ENCODE measurements around a stretch of chr10.

DNA sequence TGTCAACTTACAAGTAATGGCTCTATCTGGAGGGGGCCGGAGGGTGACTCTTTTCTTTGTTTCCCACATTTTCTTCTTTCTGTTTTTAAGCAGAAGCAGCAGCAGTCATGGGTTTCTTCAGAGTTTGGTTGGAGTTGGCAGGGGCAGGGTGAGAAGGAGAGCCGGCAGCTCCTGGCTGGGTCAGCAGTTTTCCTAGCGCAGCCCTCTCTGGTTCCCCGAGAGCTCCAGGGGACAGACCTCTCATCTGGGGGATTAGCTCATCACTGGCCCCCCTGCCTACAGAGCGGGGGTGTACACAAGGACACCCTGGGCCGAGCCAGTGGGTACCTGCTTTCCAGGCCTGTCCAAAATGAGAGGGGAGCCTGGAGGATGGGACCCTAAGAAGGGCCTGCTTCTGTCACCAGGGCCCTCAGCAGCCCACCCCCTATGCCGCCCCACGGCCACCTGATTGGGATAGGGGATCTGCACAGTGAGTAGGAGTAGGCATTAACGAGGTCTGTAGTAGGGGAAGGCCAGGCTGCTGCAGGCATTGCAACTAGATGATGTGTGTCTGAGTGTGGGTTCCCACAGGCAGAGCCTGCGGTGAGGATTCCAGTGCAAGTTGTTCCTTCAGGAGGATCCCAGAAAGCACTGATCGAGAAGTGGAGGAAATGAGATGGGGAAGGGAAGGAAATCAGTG, 122.9 kb upstream of the PPIF start:
- PRO-cap = no peak

- PRO-cap = bidirectional peak, plus-strand start at chr10:79240388, minus-strand start at chr10:79240198
Measured at GRCh38 chr10:79239911-79240671, 107.2 kb upstream of the PPIF start.

- PRO-cap = no peak
Measured at GRCh38 chr10:79307086-79307938, 40.0 kb upstream of the PPIF start.

- PRO-cap = no peak
Measured at GRCh38 chr10:79313592-79314279, 33.5 kb upstream of the PPIF start.

- PRO-cap = no peak
Measured at GRCh38 chr10:79322342-79323187, 24.7 kb upstream of the PPIF start.

DNA sequence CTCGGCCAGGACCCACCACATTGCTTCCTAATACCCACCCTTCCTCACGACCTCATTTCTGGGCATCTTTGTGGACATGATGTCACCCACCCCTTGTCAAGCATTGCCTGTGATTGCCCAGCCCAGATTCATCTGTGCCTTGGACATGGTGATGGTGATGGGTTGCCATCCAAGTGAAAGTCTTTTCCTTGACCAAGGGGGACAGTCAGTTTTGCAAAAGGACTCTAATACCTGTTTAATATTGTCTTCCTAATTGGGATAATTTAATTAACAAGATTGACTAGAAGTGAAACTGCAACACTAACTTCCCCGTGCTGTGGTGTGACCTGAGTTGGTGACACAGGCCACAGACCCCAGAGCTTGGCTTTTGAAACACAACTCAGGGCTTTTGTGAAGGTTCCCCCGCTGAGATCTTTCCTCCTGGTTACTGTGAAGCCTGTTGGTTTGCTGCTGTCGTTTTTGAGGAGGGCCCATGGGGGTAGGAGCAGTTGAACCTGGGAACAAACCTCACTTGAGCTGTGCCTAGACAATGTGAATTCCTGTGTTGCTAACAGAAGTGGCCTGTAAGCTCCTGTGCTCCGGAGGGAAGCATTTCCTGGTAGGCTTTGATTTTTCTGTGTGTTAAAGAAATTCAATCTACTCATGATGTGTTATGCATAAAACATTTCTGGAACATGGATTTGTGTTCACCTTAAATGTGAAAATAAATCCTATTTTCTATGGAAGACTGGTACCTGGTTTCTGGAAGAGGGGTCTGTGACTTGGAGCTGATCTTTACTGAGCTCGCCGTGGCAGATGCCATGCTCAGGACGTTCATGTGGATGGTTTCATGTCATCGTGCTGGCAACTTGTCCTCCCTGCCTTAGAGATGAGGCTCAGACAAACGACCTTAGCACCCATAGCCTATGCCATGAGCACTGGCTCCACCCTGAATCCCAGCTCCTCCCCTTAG, 7.0 kb downstream of the PPIF start:
- PRO-cap = no peak

DNA sequence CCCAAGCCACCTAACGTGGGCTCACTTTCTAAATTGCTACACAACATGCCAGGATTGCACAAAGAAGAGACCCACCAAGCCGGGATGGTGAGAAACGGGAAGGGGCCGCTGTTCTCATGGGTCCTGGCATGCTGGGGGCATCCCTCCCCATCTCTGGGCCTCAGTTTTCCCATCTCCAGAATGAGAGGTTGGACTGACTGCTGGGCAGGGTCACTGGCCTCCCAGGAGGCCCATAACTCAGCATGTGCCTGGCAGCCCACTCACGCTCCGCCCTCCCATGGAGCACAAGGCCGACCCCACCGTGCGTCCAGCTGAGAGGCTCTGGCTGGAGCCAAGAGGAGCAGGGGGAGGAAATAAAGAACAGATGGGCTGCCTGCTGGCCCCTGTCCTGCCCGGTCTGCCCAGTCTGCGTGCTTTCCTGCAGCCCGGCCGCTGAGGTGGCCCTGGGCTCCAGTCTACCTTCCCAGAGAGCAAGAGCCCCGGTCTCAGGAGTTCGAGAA, 43.9 kb downstream of the ZCCHC24 start:
- PRO-cap = unidirectional peak, plus-strand start at position 314 of the sequence

- PRO-cap = bidirectional peak, plus-strand start at chr10:80133420, minus-strand start at chr10:80133289
Measured at GRCh38 chr10:80132952-80133669, 581 bp downstream of the PLAC9 start.

DNA sequence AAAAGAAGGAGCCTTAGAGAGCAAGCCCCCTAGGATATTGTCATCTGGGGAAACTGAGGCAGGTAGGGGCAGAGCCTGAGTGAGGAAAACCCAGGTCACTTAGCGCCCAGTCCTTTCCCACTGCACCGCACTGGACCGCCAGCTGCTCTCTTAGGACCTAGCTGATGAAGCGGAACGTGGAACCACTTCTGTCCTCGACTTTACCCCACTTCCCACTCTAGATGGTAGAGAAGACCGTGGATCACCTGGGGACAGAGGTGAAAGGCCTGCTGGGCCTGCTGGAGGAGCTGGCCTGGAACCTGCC, 11.4 kb downstream of the PLAC9 start:
- PRO-cap = unidirectional peak, minus-strand start at position 148 of the sequence

GRCh38 chr10:80253851-80254279, 35.6 kb downstream of the MAT1A start:
- PRO-cap = no peak

GRCh38 chr10:80272690-80273494, 16.6 kb downstream of the MAT1A start:
- PRO-cap = no peak

- PRO-cap = no peak
Measured at GRCh38 chr10:80288648-80289112, 778 bp downstream of the MAT1A start.

DNA sequence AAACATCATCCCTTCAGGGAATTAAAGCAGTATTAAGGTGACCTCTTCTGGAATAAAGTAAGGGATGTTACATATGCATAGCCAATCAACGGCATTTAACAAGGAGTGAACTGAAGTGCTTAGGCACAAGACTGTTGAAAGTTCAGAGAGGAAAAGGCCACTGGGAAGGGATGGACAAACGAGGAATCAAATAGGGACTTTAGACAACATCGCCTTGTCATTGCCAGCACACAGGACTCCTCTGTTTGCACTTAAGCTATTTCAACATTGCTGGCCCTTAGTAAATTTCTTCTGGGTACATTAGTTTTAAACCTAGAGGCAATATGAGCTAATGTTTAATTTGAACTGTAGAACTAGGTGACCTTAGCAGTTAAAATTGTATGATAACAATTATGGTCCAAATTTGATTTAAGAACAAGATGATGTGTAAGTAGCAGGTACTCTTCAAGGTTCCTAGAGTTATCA, 1.4 kb upstream of the MAT1A start:
- PRO-cap = no peak

GRCh38 chr10:80322512-80323035, 33.1 kb upstream of the MAT1A start:
- PRO-cap = no peak

DNA sequence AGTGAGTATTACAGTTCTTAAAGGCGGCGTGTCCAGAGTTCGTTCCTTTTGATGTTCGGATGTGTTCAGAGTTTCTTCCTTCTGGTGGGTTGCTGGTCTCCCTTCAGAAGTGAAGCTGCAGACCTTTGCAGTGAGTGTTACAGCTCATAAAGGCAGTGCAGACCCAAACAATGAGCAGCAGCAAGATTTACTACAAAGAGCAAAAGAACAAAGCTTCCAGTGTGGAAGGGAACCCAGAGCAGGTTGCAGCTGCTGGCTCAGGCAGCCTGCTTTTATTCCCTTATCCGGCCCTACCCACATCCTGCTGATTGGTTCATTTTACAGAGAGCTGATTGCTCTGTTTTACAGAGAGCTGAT, 2.2 kb downstream of the DYDC2 start:
- PRO-cap = no peak

GRCh38 chr10:80421600-80422199, 13.3 kb downstream of the PRXL2A start:
- PRO-cap = no peak

GRCh38 chr10:80491379-80492103, 37.4 kb downstream of the TSPAN14 start:
- PRO-cap = no peak

DNA sequence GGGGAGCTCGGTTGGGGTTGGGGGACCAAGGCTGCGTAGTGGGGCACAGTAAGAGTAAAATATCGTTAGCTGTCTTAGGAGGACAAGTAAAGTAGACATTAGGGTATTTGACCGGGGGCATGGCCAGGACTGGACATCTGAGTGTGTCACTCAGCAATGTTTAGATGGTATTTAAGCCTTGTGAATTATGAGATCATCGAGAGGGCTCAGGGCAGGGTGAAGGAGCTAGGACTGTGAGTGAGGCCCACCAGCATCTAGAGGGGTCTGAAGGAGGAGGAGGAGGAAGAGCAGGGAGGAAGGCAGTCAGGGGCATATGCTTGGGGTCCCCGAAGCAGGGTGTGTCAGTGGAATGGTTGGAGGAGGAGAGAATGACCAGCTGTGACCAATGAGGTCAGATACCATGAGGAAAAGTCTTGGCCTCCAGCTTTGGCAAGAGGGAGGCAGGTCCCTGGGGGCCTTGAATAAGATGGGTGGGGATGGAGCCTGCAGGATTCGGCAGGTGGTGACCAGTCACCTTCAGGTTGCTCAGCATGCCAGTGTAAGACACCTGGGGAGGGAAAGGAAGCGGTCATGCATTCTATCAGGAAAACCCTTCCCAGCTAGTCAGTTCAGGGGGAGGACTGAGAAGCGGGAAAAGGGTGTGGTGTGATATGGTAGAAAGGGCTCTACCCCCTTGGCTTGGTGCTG, 34.9 kb upstream of the SH2D4B start:
- PRO-cap = no peak

GRCh38 chr10:80518147-80519349, 19.2 kb upstream of the SH2D4B start:
- PRO-cap = no peak

DNA sequence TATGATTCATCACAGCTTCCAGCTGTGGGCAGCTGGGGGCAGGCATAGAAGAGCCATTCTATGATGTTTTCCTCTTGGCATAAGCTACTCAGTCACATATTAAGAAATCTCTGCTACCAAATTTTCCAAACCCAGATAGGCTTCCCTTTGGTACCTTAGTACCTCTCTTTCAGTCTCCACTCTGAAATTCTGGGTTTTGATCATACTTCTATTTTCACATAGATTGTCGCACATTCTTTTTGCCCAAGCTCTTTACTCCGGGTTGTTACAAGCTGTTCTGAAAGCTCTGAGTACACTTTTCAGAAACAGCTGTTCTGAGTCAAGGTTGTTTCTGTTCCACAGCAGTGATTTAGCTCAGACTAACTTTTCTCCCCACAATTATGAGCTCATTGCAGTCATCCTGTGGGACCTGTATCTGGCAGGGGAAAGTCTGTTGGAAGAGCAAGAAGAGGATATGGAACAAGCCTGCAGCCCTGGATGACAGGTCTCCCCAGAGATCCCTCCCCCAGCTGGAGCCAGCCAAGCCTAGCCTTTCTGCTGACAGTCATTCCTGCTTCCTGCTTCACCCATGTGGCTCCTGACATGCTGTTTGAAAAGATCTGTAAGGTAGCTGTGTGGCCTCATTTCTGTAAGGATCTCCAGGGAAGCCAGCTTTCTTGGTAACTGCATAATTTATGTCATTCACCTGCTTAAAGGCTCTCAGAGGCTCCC, 599.5 kb upstream of the GHITM start:
- PRO-cap = no peak

All from fallopian tube (tissue), 1 donor.